ENCODE data around the gene MYRIP.

GRCh38 chr3:38135674-38136231 is 1.2 kb downstream of the ACAA1 start:
- PRO-cap = no peak

- PRO-cap = no peak
Observed at GRCh38 chr3:38236227-38237152, 29.1 kb upstream of the SLC22A13 start.

DNA sequence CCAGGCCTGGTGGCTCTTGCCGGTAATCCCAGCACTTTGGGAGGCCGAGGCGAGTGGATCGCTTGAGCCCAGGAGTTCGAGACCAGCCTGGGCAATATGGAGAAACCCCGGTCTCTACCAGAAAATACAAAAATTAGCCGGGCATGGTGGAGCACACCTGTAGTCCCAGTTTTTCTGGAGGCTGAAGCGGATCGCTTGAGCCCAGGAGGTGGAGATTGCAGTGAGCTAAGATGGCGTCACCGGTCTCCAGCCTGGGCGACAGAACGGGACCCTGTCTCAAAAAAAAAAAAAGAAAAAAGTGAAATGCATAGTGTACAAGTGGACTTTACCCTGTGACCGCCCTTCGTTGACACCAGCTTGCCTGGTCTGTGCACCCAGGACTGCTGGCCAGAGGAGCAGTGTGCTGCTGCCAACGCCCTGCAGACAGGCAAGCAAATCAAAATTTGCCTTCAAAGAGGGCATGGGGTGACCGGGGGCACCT is 853 bp downstream of the XYLB start:
- PRO-cap = no peak

GRCh38 chr3:38483457-38483898 is 12.7 kb upstream of the EXOG start:
- PRO-cap = no peak

DNA sequence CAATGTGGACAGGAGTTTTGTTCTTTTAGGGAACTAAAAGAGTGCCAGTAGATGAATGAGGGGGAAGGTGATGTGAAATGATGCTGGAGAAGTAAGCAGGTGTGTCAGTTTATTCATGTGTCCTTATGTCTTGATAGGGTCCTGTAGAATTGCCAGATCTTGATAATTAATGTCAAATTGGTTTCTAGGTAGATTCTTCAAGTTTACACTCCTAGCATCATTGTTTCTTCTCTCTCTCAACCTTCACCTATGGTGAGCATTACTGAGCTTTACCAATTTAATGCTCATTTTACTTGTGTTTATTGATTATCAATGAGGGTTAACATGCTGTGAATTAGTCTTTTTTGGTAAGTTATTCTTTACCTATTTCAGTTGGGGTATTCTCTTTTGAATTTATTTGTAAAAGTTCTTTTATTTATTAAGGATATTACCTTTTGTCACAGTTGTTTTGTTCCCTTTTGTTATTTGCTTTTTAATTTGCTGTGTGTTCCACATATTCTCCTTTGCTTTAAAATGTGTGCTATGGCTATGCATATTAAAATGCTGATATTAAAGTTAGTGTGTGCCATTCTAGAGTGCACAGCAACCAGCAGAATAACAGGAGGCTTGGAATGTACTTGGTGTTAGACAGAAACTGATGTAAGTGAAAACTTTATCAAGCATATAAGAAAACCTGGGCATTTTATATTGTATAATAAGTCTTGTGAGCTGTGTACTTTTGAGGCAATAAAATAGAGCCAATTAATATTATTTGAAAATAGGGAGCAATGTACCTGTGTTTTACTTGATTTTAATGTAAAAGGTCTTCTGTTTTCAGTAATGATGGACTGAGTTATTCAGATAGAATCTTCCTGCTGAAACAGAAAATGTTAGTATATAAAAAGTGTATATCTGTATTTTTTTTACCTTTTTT is 2.9 kb downstream of the EXOG start:
- PRO-cap = no peak

DNA sequence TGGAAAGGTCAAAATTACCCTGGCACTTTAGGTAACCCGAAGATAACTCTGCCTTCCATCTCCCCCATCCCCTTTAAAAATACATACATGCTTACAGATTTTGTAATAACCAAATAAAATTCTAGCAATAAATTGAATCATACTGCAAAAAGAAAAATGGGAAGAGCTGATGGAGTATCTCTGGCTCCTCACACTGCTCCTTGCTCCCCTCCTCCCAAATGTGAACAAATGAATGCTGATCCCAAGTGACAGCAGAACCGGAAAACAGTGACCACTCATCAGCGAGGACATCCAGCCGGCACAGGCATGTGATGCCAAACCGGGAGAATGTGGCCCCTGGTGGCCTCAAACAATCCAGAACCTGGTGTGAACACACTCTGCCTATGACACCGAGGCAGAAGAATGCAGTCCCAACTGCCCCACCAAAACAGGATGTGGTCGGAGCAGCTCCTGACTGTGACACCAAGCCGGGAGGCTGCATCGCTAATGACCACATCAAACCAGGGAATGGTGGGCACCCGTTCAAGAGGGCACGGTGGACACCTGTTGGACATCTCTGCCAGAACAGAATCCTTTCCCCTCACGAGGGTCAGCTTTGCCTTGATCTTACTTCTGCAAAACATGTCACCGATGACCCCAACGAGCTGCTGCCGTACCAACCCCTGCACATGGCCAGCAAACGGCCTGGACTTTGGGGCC is 15.4 kb downstream of the SCN5A start:
- PRO-cap = no peak

GRCh38 chr3:39125633-39126267 is 18.3 kb downstream of the TTC21A start:
- PRO-cap = no peak

DNA sequence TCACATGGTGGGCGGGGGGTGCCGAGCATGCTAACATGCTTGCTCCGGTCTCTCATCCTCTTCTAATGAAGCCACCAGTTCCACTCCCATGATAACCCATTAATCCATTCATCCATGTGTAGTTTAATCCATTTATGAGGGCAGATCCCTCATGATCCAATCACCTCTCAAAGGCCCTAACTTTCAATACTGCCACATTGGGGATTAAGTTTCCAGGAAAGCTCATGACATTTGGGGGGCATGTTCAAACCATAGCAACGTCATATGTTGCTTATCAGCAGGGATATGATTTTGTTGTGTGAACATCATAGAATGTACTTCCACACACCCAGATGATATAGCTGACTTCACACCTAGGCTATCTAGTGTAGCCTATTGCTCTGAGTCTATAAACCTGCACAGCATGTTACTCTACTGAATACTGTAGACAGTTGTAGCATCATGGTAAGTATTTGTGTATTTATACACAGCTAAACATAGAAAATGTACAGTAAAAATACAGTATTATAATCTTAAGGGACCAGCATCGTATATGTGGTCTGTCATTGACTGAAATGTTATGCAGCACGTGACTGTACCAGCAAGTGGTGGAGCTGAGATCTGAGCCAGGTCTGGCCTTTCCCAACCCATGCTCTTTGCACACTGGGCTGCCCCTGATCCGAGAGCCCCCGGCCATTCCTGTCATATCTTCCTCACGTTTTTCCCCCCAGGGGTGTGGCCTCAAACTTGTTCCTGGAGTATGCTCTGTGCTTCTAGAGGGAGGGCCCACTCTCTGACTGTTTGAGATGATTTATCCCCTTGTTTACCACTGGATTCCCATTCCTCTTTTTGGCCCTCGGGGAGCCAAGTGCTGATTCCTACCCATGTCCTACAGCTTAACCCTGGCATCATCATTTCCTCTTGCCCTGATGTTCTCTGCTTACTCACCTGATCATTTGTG is 21.4 kb downstream of the CSRNP1 start:
- PRO-cap = no peak

GRCh38 chr3:39137064-39137920 is 16.1 kb downstream of the CSRNP1 start:
- PRO-cap = no peak

- PRO-cap = no peak
Observed at GRCh38 chr3:39137921-39139008, 15.1 kb downstream of the CSRNP1 start.

- PRO-cap = no peak
Observed at GRCh38 chr3:39140495-39141276, 12.7 kb downstream of the CSRNP1 start.

- PRO-cap = no peak
Observed at GRCh38 chr3:39141917-39142655, 11.3 kb downstream of the CSRNP1 start.

- PRO-cap = unidirectional peak, plus-strand start at chr3:39177440; bidirectional peak, plus-strand start at chr3:39177468, minus-strand start at chr3:39177500; bidirectional peak, plus-strand start at chr3:39178033, minus-strand start at chr3:39177846
Observed at GRCh38 chr3:39177136-39178395, 14.8 kb downstream of the XIRP1 start.

GRCh38 chr3:39186003-39186518 is 6.3 kb downstream of the XIRP1 start:
- PRO-cap = no peak

DNA sequence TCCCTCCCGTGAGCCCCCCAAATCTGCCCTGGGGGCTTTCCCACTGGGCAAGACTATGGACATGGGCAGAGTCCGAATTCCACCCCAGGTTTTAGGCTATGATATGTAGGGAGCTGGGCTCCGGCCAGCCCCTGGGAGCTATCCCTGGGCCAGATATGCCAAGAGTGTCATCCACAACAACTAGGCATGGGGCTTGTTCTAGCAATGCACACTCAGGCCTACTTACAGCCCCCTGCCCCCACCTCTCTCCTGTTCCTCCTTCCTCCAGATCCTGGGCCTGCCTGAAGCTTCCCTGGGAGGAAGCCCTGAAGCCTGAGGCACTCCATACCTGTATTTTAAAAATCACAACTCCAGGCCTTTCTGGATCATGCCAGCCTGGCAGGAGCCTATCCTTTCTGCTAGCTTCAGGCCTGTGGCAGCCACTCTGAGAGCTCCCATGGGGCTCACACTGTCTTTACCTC is 550 bp downstream of the XIRP1 start:
- PRO-cap = no peak

- PRO-cap = no peak
Observed at GRCh38 chr3:39318298-39318784, 11.2 kb upstream of the CCR8 start.

- PRO-cap = unidirectional peak, minus-strand start at chr3:39407636
Observed at GRCh38 chr3:39407269-39408512, 1.2 kb downstream of the RPSA start.

- PRO-cap = no peak
Observed at GRCh38 chr3:39501674-39502690, 34.5 kb downstream of the MOBP start.

- PRO-cap = no peak
Observed at GRCh38 chr3:39808987-39810263, at the start of gene MYRIP. Gene MYRIP (plus strand): TSS chr3:39809609.

DNA sequence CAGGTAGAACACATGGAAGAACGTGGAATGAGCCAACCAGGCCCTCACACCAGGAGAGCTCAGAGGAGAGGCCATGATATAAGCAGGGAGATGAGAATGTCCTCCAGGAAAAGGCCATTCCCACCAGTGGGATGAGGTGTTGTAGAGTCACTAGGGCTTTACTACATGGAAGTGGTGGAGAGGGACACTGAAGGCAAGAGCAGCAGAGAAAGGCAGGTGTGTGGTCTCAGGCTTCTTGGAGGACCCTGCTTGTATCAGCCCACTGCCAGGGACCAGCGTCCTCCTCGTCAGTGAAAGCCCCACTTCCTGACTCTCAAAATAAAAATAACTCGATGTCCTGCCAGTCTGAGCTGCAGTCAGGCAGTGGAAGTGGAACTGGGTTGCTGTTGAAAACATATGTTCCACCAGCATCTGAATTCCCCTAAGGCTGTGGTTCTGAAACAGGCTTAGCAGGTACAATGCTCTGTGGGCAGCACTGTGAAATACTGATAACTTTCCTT is 121.7 kb upstream of the EIF1B start:
- PRO-cap = no peak